Islet of Langerhans (tissue), 1 donor: Measurements from ENCODE around the genes COL9A1 and SMAP1.

GRCh38 chr6:57224875-57225240 is 2.8 kb upstream of the RAB23 start:
- RRBS: no CpG with 5 or more reads among the region's 1 CpG

- RRBS: no CpG with 5 or more reads among the region's 1 CpG
These were observed 30.9 kb upstream of the RAB23 start for GRCh38 chr6:57252873-57253470.

GRCh38 chr6:57813489-57814050 is 496.1 kb downstream of the PRIM2 start:
- RRBS: no CpG with 5 or more reads among the region's 24 CpGs

DNA sequence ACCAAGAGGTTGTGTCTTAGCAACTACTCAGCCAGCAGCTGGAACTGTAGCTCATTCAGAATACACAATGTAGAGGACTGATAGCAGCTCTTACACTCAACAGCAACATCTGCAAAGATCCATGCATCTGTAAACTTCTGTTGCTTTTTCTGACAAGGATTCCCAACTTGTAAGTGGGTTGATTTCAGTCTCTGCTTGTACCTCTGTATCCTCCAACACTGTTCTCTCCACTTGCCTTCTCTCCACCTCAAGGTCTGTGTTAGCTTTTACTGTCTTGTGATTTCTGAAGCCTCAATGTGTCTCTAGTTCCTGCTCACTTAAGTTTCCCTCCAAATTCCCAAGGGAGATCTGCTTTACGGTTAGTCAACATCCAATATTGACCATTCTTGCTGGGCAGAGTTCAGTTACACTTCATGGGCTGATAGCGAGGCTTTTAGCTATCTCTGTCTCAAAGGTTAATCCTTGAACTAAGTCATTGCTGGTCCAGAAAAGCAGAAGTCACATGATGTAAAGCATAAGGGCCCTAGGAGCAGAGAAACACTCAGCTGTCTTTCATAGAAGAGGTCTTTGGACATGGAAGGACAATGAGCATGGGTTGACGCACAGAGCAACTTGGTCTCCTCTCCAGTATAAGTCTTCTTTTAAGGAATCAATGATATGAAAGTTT is 71.7 kb upstream of the LGSN start:
- RRBS: no CpG with 5 or more reads among the region's 3 CpGs

- RRBS: no CpG with 5 or more reads among the region's 1 CpG
These were observed 56.2 kb upstream of the PTP4A1 start for GRCh38 chr6:63515901-63516698.

DNA sequence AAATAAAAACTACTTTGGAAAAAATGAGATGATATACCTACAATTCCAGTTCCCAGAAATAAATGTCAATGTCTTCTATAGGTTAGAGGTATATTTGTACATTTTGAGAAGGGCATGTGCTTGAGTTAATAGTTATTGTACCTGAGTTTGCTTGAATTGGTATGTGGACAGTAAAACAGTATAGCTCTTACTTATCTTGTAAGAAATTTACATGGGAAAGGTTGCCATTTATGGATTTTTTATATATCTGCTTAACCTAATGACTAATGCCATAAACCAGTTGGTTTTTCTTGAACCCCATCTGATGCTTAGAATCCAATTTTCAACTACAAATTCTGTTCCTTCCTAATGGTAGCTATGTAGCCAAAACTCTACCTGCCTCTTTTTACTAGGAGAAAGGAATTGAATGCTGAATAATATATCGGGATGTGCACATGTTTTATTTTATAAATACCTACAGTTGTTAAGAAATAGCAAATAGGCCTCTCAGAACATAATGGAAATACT is 4.8 kb downstream of the PTP4A1 start:
- RRBS: no CpG with 5 or more reads among the region's 1 CpG

DNA sequence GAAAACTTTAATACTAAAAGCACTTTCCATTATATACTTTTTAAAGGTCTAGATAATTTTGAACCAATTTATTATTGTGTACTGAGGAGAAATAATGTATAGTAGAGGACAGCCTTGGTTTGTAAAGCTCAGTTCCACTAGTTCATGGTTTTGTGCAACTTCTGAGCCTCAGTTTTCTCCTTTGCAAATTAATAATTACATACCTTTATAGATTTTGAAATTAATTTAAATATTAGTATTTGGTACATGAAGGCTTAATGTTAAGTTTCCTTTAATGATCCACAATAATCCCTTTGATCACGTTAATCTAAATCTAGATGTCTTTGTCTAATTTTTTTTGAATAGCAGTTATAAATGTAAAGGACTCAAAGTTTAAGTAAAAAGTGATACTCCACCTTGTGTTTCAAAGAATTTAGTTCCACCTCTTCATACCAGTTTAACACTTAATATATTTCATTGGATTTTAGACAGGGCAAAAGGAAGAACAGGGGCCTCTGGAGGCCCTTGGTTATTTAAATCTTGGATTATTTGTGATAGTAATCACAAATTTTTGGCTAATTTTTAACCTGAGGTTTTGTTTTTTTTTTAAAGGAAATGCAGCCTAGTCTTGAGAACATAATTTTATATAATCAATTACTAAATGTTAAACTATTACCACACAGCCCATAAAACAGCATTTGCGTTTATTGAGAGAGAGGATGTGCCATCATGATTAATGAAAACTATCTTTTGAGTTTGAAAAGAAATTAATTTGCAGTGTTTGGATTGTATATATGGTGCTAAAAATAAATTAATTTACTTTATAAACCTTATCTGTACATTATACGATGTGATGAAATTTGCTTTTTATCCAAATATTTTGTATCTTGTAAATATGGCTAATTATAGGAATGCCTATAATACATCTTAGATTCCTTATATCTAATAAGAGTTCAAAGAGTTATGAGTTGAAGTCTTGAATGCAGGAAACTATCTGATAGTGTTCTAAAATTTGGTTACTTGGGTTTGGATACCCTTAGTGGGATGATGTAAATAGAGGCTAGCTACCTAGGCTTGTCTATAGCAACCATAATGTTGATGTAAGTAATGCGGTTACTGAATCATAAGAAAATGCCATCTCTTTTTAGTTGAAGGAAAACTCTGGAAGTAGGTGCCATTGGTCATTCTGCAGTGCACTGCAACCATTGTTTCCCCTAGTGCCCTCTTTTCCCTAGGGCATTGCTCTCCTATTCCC is 9.8 kb downstream of the PTP4A1 start:
- RRBS: no CpG with 5 or more reads among the region's 4 CpGs

GRCh38 chr6:63691579-63692177 is 56.1 kb downstream of the PHF3 start:
- RRBS: no CpG with 5 or more reads among the region's 3 CpGs

DNA sequence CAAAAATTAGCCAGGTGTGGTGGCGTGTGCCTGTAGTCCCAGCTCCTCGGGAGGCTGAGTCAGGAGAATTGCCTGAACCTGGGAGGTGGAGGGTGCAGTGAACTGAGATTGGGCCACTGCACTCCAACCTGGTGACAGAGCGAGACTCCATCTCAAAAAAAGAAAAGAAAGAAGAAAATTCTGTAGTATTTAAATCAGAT is 622.0 kb upstream of the EYS start:
- RRBS: no CpG with 5 or more reads among the region's 3 CpGs

DNA sequence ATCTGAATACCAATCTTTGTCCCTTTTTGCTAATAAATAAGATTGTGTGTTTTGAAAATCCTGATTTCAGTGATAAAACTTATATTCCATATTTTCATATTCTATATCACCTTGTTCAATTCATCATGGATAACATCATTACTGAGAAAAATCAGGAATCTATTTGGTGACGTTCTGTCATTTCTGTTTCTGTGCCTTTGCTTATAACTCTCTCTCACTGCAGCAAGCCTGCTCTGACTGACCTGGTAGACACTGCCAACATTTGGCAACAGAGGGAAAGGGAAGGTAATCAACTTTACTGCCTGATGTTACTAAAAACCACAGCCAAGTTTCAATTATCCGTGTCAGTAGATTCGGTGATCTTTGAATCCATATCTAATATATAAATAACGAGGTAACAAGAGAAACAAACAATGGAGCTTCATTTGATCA is 502.0 kb downstream of the LMBRD1 start:
- RRBS: no CpG with 5 or more reads among the region's 4 CpGs

DNA sequence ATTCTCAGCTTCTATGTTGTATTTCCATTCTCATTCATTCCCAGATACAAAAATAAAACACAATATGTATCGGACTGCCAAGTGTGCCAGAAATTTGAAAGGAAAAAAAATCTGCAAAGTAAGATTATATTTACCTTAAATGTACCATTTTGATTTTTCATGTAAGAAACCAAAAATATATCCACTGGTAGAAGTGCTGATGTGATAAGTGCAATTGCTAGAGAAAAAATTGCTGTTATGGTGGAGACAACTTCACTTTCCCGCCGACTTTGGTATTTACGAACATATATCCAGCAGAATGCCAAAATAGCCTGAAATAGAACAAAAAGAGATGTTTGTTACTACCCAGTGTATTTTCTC is 6.7 kb downstream of the LMBRD1 start:
- RRBS: no CpG with 5 or more reads among the region's 4 CpGs

GRCh38 chr6:69795394-69796012 is 1.3 kb downstream of the LMBRD1 start:
- RRBS: no CpG with 5 or more reads among the region's 6 CpGs

- RRBS: no CpG with 5 or more reads among the region's 11 CpGs
These were observed 60.9 kb downstream of the COL9A1 start for GRCh38 chr6:70241727-70242652.

DNA sequence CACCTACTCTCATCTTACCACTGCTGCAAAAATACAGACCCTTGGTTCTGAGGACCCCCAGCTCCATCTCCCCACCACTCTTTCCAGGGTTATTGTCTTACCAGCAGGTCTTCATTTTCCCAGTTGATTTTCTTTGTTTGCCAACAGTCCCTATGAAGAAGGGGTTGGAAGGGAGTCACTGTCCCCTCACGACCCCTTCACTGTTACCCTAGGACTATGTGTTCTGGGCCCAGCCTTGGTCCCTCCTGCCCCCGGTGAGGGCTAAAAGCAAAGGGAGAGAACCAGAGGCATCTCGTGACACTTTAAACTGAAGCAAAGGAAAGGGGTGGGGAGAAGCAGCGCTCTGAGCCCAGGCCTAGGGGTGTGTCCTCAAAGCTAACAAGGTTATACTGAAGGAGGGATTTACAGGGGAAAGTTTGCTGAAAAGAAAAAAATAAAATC is at the start of gene COL9A1:
Gene COL9A1 (minus strand): TSS at position 275 of the 441 bp plus-strand sequence.
- RRBS: no CpG with 5 or more reads among the region's 4 CpGs

- RRBS: no CpG with 5 or more reads among the region's 20 CpGs
These were observed 18.6 kb upstream of the FAM135A start for GRCh38 chr6:70394422-70395348.

GRCh38 chr6:70414244-70414555 is 892 bp downstream of the FAM135A start:
- RRBS: no CpG with 5 or more reads among the region's 6 CpGs

DNA sequence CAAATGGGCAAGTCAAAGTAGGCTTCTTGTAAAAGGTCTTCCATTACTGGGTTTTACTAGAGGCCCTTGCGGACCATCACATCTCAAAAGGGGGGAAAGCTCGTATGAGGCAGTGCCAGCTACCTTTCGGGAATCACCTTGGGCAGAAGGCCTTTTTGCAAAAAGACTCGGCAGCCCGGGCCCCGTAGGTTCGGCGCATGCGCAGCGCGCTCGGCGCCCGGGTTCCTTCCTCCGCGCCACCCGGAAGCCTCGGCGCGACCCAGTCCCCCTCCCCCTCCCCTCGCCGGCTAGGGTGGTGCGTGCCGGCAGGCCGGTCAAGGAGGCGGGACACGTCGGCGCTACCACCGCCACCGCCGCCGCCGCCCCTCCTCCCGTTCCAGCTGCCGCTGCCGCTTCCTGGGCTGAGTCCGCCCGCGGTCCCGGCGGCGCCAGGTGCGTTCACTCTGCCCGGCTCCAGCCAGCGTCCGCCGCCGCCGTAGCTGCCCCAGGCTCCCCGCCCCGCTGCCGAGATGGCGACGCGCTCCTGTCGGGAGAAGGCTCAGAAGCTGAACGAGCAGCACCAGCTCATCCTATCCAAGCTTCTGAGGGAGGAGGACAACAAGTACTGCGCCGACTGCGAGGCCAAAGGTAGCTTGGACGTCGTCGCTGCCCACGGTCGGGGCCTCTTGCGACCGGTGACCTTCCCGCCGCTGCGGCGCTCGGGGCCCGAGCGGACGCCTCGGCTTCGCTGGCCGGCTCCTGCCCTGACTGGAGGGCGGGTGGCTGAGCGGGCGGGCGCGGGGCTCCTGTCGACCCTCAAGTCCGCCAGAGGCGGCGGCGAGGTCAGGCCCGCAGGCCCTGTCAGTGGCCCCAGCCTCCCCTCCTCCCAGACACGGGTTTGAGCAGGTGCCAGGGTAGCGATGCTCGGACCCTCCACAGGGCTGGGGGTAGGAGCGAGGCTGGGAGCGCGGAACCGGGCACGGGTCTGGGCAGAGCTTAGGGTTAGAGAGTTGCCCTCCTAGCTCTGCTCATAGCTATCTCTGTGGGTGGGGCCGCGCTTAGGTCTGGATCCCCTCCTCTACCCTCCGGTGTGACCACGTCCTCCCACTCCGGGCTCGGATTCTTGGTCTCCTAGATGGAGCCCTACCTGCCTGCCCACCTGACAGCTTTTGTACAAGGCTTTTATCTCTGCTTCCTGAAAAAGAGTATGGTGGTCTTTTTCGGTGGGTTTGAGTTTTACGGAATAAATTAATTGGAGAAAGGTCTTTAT is at the start of gene SMAP1:
Gene SMAP1 (plus strand): TSS at position 369 of the 1,249 bp plus-strand sequence.
- RRBS: 4% methylated on average over 28 of the region's 106 CpGs